A375 (cell line): Measurements from ENCODE around the genes PIGR and YOD1.

DNA sequence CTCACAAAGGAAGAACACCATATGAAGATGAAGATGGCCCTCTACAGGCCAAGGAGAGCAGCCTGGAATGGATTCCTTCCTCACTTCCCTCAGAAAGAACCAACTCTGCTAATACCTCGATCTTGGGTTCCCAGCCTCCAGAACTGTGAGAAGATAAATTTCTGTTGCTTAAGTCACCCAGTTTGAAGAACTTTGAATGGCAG is 27.1 kb downstream of the FAM72A start:
- RAMPAGE, long total RNA, result no peak

DNA sequence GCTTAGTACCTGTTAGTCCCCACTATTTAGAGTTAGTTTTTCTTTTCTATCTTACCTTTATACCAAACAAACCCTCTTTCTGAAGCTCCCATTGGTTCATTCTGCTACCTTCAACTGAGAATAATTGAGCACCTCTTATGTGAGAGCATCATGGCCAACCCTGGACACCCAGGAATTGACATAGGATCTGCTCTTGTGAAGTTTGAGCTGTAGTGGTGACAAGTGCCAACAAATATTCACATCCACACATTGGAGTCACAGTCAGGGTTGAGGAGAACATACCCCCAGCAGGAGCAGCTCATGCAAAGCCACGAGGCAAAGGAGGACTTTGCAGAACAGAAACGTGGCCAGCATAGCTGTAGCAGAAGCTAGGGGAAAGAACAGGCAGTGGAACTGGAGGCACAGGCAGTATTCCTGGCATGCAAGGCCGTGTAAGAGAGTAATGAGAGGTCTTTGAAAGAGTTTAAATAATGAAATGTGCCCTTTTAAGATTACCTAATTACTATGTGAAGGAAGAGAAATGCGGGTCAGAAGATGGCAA is 41.0 kb upstream of the IKBKE start:
- RAMPAGE, long total RNA, result no peak

GRCh38 chr1:206513205-206514523 is 6.3 kb downstream of the RASSF5 start:
- RAMPAGE, long total RNA, result no peak

- RAMPAGE, long total RNA, result no peak
These were observed 33.0 kb downstream of the RASSF5 start for GRCh38 chr1:206540134-206540904.

DNA sequence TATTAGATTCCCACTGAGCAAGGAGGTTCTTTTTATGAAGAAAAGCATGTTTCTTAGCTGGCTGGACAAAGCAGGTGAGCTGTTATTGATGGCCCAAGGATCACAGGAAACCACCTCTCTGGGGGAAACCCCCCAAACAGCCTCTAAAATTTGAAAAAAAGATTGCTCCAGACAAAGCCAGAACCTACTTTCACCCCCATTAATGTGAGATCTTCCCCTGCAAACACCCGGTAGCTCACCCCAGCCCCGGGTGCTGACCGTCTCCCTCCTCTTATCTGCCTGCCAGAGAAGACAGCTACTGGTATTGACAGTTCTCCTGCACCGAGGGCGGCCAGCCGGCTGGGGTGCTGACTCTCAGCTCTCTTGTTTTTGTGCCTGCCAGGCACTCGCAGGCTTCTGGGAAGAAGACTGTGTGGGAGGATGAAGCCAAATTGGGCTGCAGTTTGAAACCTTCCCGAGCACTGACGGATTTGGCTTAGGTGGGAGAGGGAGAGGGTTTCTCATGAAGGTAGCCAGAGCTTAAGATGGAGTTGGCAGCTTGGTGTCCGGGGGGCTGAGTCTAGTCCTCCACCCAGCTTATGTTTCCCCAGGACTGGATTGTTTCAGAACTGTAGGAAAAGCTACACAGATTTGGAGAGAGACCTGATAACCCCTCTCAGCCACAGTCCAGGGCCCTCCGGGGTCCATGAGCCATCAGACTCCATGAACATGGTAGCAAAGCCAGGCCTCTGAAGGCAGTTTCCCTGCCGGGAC is 48.2 kb downstream of the RASSF5 start:
- RAMPAGE, long total RNA, result no peak

DNA sequence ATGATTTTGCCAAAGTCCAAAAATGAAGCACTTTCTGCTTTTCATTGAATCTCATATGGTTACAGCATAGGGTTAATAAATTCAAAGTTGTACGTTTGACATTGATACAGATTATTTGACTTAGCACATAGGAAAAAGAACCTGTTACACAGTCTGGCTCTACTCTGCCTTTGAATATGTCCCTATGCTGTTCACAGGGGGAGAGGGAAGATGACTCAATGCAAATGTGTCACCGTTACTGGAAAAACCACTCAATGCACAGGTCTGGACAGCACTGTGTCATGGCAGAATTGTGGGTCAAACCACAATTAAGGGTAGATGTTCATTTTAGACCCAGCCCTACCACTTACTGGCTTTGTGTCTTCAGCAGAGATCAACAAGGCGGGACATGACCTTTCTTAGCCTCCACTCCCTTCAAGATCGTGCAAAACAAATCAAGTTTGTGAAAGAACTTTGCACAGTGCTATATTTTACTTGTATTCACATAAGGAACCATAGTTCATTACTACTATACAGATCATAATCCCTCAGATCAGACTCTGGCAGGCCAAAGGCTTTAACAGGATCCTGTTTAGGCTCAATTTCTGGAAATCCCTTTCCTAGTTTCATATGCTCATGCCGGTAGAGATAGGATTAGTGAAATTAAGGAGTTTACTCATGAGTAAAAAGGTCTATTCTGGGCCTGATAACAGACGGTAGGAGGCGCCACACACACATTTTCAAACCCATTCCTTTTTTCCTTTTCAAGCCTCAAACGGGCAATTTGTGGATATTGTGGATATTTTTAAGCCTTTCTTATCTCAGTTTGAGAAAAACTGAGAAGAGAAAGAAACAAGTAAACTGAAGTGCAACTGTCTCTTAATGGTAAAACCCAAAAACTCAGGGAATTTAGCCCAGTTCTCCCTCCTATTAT is 22.0 kb downstream of the EIF2D start:
- RAMPAGE, long total RNA, result no peak

DNA sequence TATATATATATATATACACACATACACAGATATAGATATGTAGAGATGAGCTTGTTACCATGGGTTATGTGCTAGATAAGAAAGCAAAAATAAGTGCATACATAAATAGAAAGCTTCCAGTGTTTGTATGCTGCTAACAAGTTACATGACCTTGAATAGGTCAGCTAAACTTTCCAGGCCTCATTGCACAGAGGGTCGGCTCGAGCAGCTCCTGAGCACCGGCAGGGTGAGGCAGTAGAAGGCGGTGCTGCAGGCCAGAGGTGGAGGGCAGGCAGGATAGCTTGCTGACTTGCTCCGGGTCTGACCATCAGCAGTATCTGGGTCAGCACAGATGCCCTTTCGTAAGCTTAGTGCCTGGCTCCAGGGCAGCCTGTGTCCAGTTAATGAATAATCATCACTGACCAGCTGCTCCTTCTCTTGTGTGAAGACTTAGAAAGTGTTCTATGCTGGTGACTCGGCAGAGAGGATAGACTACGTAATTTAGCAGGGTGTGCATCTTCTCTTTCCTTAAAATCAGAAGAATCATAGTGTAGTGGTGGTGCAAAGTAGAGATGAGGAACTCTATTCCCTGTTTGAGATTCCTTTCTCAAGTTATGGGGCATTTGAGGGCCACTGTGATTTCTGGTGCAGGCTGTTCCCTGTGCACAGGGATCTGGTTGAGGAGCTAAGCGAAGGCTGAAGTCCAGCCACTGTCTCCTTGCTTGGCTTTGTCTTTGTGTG is 6.9 kb downstream of the MAPKAPK2 start:
- RAMPAGE, long total RNA, result no peak

- RAMPAGE, long total RNA, result no peak
These were observed 681 bp upstream of the IL19 start for GRCh38 chr1:206769732-206770452.

DNA sequence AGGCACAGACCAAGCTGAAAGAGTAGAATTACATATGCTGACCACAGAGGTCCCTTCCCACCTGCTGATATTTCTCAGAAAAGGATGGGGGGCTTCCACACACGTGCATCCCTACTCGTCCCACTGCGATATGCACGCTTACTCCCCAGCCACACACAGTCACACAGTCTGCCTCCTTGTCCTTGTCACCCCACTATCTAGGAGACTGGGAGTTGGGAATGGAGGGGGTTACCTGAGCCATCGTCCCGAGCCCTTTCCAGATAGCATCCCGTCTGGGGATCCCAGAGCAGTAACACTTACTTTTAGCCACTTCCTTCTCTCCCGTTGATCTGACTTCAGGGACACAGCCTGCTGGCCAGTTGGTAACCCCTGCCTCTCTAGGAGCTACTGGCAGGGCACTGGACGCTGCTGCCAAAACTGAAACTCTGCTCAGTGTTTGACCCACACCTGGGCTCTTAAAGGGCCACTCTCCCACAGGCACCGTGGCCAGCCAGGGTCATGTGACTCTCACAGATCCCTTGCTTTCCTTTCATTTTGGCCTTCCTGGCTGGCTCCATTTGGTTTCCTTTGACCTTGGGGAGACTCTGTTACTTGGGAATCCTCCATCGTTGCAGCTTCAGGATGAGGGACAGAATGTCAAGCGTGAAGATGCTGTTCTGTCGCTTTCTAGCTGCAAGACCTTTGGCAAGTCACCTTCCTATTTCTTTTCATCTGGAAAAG is at the start of gene PIGR:
TSS of gene PIGR (minus strand) at position 431 of the 720 bp plus-strand sequence.
- RAMPAGE, long total RNA, result no peak

- RAMPAGE, long total RNA, result no peak
These were observed 3.0 kb upstream of the PIGR start for GRCh38 chr1:206949158-206949735.

GRCh38 chr1:206955263-206955658 is 9.0 kb upstream of the PIGR start:
- RAMPAGE, long total RNA, result no peak

DNA sequence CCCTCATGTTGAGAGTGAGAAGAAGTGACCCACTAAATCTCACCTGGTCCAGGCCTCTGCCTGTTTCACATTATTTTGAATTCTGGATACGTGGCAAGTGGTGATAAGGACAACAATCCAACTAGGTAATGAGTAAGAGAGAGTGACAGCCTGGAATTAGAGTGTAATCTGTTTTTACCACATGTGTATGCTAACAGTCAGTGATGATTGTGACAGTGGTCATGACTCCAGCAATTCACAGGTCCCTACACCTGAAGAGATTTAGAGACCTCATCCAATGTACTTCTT is 14.9 kb downstream of the C1orf116 start:
- RAMPAGE, long total RNA, result no peak

GRCh38 chr1:207017965-207018700 is 14.4 kb downstream of the C1orf116 start:
- RAMPAGE, long total RNA, result no peak

DNA sequence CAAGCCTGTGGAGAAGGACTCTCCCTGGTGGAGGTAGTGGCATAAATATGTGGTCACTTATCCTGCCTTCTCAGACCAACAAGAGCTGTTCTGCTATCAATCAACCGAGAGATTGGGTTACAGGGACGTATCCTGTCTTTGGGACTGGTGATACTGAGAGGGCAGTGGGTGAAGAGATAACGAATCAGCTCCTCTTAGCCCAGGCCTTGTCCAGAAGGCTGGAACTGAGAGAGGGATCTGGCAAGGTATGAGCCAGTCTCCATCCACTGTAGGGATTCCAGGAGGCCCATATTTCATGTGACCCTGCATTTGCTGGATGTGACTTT is 11.4 kb downstream of the C1orf116 start:
- RAMPAGE, long total RNA, result no peak

- RAMPAGE, long total RNA, result no peak
These were observed 5.2 kb downstream of the C1orf116 start for GRCh38 chr1:207027075-207028124.

DNA sequence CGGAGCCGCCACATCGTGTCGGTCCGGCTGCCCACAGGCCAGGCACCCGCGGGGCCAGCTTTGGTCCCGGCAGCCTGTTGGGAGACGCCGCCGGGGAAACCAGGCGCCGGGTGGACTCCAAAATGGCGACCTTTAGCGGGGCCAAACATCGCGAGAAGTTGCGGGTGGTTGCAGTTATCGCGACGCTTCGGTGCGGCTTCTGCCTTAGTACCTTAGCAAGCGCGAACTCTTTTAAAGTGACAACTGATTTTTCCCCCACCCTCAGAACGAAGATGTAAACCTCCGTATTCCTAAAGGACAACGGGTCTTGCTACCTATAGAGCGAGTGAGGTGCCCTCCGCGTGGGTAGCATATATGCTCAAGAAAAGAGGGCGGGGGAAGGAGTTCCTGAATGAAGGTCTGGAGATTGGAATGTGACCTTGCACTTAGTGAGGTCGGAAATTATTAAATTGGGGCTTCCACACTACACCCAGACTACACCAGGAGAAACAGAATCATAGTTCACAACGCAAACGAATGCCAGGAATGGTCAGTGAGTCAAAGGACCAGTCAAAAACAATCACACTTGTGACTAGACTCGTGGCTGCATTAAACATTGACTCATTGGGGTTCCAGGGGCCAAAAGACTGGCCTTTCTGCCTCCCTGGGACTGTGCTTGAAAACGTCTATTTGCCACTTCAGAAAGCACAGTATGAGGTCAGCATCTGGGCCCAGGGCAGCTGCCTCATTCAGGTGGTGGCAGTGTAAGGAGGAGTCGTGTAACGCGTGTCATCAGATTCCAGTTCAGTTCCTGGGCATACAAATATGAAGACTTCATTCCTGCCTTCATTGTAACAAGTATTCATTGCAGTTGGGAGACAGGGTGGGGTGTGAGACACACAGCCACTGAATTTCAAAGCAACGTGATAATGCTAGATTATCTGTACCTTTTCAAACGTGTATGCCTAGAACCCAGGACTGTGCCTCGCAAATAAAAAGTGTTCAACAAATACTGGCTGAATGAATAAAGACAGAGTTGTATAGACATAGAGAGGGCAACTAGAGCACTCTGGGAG is at the start of gene YOD1:
TSS of gene YOD1 (minus strand) at position 327 of the 1,055 bp plus-strand sequence.
- RAMPAGE, long total RNA, result no peak

DNA sequence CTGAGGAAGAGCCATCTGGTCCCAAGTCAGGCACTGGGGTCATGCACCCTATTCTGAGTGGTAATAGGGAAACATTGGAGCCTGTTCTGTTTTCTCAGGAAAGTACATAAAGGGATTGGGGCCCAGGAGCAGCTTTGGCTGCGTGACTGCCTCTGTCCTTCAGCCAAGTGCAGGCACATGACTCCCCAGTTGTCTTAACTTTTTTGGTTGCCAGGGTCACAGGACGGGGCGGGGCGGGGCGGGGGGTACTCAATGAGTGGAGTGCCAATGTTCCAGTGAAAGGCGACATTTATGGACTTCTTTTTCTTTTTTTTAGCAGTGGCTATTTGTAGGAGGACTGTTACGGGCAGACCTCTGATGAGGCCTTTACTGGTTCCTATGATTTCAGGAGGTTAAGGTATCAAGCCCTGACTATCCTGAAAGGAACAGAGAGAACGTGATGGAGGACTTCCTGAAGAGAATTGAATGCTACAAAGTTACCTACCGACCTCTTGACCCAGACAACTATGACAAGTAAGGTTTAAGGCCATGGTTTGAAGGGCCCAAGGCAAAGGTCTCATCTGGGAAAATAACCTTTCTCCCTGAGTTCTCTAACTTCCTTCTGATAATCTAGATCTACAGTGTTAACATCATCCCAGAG is 11.7 kb downstream of the PFKFB2 start:
- RAMPAGE, long total RNA, result no peak

DNA sequence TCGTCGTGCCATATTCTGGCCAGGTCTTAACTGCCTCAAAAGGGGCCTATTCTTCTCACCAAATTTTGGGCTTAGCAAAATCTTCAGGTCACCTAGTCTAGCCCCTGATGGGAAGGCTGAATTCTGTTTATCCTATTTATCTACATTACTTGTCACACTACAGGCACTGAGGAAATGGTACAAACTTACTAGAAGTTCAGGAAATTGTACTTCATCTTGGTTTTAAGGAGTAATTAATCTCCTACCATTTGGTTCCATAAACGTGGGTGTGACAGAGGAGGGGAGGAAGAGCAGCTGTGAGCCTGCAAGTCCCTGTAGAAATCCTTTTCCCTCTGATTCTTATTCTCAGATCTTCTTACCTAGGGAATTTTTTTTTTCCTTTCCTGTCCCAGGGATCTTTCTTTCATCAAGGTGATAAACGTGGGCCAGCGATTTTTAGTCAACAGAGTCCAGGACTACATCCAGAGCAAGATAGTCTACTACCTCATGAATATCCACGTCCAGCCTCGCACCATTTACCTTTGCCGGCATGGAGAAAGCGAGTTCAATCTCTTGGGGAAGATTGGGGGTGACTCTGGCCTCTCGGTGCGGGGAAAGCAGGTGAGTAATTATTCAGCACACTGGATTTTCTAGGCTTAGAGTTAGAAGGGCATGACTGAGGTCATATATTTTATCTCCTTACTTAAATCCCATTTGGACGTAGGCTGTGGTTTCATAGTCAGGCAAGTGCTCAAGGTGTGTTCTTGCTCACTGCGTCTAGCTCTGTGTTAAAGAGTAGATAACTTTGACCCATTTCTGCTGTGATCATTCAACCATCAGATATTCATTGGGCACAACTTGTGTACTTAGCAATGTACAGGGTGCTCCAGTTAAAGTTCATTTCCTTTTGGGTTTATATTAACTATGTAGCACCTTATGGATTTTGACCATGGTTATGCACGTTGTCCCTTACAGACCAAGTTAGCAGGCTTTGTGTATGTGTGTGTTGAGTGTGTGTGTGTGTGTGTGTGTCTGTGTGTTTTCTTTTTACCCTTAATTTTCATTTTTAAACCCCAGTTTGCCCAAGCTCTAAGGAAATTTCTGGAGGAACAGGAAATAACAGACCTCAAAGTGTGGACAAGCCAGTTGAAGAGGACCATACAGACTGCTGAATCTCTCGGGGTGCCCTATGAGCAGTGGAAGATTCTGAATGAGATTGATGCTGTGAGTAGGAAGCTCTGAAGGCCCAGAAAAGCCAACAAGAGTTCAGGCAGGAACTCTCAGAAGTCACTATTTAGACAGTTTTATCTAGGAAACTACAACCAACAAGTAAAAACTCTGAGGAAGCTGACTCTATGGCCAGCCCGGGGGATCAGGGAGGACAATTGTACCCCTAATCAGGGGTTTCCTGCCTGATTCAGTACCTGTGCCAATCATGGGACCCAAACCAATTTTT is 14.5 kb downstream of the PFKFB2 start:
- RAMPAGE, long total RNA, result no peak

DNA sequence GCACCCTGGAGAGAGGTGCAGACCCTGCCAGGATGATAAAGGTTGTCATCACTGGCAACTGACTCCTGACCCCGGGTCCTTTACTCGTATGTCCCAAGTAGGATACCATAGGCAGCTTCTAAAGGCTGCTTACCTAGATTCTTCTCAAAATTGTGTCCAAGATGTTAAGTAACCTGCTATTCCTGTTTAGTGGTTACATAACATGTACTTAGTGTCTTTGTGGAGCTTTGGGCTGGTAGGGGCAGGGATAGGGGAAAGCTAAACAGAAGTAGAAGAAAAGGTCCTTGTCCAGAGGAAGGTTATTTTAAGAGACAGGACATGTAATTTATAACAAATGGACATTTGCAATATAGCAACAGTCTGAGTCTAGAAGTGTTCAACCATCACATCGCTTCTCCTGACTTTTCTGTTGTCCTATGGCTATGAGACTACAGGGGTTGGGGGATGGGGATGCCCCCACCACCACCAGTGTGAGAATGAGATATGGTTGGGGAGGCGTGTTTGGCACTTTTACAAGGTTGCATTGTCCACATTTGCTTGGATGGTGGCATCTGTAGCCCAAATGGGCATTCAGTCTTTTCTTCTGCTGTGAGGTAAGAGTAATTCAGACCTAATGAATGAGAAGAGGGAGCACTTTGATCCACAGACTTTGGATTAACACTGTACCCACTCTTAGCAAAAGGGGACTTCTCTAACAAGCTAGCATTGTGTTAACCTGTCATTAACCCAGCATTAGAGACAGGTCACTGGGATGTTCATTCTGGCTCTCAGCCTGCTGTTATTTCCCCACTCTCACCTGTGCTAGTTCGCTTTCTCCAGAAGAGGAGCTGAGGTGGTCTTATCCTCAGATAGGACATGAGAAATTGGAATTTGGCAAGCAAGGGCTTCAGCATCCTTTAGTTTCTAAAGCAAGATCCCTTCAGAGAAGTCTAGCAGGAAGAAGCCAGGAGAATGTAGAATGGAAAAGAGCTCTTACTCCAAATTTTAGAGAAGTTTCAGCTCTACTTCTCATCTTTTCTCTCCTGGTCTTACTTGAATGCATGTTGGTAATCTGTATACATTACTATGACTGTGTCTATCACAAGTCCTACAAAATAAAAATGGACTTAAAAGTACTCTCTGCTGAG is 13.8 kb upstream of the C4BPB start:
- RAMPAGE, long total RNA, result no peak

GRCh38 chr1:207232551-207233216 is 88.8 kb upstream of the CD55 start:
- RAMPAGE, long total RNA, result no peak